Non-pigmented ciliary epithelial cell (primary cell): ENCODE measurements around the genes ASF1B and PKN1.

GRCh38 chr19:13985089-13985776 lies 20.9 kb downstream of the RFX1 start:
- RRBS = 97% methylated on average over 3 of the region's 21 CpGs

GRCh38 chr19:13995154-13995784 lies 10.9 kb downstream of the RFX1 start:
- RRBS = no CpG with 5 or more reads among the region's 12 CpGs

DNA sequence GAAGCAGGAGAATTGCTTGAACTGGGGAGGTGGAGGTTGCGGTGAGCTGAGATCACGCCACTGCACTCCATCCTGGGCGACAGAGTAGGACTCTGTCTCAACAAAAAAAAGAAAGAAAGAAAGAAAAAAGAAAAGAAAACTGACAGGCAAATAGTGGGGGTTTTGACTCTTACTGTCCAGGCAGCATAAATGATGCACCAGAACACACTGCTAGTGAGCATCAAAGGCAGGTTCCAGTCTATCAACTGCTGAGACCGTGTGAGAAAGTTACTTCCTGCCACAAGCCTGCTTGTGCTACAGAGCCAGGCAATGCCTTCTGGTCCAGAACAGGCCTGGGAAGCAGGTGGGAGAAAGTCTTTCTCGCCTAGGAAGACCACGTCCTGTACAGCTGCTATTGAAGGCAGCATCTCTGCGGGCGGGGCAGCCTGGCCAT lies 3.7 kb downstream of the RFX1 start:
- RRBS = no CpG with 5 or more reads among the region's 8 CpGs

DNA sequence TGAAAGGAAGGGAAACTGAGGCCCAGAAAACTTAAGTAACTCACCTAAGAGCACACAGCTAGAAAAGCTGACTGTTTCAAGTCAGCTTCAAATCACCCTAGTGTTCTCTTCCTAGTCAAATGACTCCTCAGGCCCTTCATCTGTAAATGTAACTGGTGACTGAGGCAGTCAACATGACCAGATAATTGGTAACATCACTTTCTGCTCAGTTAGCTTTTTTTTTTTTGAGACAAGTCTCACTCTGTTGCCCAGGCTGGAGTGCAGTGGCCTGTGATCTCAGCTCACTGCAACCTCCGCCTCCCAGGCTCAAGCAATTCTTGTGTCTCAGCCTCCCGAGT lies 2.5 kb downstream of the RFX1 start:
- RRBS = no CpG with 5 or more reads among the region's 2 CpGs

- RRBS = 4% methylated on average over 21 of the region's 74 CpGs
Measured at GRCh38 chr19:14057218-14058088, 4.4 kb downstream of the PALM3 start.

GRCh38 chr19:14072868-14073261 lies 279 bp downstream of the MISP3 start:
- RRBS = 1% methylated on average over 3 of the region's 24 CpGs

GRCh38 chr19:14073262-14073939 lies 815 bp downstream of the MISP3 start:
- RRBS = 2% methylated on average over 44 of the region's 107 CpGs

DNA sequence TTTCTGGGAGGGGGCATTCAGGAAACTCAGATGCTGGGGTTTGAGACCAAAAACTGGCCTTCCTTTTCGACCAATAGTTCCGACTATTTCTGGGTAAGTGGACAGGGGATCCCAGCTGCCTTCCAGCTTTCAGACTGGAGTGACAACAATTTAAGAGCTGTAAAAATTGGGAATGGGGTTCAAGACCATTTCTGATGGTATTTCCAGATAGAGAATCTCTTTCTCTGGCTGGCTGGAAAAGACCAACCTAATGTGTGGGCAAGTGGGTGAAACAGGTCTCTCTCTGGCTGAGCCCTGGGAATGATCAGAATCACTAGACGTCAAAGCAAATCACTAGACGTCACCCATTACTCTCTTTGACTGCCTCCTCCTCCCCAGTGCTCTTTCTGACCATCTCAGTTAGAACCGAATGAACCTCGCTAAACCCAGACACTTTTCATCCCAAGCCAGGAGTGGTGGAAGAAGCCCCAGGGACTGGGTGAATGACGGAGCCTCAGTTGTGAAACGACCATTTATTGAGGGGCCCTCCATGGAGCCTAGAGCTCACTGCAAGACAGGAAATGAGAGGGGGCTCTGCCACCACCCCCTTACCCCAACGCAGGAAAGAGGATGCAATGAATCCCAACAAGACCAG lies 1.4 kb downstream of the PRKACA start:
- RRBS = no CpG with 5 or more reads among the region's 9 CpGs

DNA sequence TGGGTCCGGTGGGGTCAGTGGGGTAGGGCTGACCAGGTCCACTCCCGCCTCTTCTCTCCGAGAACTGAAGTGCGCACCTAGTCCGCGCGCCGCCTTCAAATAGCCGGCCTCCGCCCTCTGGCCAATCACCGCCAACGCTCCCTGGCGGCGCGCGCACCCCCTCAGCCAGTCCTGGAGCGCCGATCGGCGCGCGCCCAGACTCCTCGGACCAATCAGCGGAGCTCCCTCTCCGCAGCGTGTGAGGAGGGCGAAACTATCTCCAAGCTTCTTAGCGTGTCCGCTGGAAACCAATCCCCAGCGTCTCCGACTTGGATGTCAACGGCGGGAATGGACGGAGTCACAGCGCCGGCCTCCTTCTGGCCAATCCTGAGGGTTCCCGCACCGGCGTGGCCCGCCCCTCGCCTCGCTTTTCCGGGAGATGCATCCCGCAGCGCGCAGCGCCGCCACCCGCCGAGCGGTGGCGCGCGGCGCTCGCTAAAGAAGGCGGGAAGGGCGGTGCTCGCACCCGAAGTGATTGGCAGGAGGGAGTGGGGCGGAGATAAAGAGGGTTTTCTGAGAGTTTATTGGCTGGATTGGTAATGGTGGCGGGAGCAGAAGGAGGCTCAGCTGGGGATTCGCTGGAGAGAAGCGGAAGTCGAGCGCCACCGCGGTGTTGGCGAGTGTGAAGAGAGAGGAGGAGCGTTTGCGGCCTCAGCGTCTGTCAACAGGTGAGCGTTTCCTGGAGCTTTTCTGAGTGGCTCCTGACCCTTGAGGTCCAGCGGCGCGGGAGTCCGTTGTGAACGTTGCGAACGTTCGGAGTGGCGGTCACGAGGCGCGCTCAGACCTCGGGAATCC lies at the start of gene ASF1B:
Gene ASF1B, minus strand, starts transcription at position 73 of the 834 bp plus-strand sequence.
- RRBS = under 1% methylated on average over 7 of the region's 86 CpGs

DNA sequence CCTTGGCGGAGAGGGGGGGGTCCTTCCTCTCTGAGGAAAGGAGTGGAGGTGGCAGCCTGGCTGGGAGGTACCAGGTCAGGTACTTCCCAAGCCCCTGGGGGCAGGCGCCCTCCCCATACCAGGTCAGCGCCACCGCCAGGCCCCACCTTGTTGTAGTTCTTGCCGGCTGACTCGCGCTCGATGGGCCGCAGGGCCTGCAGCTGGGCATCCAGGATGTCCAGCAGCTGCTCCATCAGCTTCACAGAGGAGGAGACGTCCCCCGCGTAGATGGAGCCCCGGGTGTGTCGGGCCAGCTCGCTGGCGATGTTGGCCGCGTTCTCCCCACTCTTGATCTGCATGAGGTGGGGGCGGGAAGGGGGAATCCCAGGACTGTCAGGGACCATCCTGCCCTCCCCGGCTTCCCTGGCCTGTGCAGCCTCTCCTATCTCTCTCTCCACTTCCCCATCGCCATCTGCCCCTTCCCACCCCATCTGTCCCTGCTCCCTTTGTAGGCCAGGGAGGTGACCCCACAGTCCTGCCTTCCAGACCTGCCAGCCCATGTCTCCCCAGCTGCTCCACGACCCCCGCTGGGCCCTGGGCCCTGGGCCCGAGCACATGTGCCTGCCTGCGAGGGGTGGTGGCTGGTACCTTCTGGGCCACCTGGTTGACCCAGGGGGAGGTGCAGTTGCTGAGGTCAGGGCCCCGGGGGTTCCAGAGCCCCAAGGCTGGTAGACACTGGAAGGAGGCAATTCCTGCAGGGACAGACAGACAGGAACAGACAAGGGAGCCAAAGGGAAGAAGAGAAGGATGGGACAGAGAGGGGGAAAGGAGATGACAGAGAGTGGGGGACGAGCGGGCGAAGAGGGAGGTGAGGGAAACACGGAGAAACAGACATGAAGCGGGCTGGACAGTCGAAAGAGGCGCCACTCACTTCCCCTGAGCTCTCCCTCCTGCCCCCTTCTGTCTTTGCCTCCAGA lies 23.9 kb upstream of the ASF1B start:
- RRBS = no CpG with 5 or more reads among the region's 33 CpGs

DNA sequence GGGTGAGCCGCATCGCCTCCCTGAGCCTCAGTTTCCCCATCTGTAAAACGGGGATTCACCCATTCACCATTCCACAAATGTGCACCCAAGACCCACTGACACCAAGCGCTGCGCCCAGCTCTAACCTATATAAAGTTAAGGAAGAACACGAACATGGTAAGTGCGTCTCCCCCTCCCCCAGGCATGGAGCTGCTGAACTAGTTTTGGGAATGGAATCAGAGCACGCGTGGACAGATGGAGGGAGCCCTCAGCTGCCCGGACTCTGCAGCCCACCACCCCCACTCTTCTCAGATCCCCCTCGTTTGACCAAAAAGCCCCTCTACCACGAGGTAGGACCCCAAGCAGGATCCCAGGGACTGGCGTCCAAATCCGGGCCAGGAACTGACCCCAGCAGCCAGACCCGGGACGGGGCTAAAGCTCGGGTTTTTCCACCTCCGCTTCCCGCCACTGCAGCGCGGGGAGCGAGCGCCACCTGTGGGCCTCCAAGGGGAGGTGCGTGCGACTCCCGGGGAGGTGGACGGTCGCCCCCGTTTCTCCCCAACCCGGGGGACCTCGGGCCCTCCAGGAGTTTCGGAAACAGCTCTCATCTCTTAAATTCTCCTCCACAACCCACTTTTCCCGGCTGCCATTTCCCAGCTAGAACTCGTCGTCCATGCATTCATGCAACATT lies 32.9 kb upstream of the ADGRE5 start:
- RRBS = 2% methylated on average over 10 of the region's 35 CpGs

GRCh38 chr19:14370853-14371622 lies 10.2 kb upstream of the ADGRE5 start:
- RRBS = no CpG with 5 or more reads among the region's 12 CpGs

GRCh38 chr19:14396836-14397415 lies 15.7 kb downstream of the ADGRE5 start:
- RRBS = no CpG with 5 or more reads among the region's 19 CpGs

DNA sequence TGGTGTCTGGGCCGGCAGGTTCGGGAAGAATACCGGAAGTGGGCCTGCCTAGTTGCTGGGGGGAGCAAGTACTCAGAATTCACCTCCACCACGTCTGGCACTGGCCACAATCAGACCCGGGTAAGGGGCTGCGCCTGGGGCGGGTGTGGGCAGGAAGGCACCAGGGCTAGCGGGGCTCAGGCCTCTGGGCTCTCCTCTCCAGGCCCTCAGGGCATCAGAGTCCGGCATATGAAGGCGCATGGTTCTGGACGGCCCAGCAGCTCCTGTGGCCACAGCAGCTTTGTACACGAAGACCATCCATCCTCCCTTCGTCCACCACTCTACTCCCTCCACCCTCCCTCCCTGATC lies 11.3 kb downstream of the DDX39A start:
- RRBS = 83% methylated on average over 6 of the region's 13 CpGs

DNA sequence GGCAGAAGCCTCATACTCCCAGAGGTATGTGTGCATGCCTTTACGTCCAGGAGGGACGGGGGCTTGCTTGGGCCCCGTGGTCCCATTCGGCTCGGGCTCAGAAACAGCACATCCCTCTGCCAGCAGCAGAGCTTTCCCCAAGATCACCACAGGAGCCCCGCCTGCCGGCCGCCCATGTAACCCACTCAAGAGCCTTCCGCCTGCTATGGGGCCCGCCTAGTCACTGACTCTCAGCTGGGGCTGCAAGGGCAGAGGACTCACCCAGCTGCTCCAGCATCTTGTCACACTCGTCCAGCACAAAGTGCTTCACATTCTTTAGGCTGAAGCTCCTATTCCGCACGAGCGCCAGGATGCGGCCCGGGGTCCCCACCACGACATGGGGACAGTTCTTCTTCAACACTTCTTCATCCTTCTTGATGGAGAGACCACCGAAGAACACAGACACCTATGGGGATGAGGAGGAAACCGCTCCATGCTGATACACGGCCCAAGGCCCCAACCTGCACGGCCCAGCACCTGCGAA lies 8.4 kb downstream of the DDX39A start:
- RRBS = no CpG with 5 or more reads among the region's 22 CpGs

DNA sequence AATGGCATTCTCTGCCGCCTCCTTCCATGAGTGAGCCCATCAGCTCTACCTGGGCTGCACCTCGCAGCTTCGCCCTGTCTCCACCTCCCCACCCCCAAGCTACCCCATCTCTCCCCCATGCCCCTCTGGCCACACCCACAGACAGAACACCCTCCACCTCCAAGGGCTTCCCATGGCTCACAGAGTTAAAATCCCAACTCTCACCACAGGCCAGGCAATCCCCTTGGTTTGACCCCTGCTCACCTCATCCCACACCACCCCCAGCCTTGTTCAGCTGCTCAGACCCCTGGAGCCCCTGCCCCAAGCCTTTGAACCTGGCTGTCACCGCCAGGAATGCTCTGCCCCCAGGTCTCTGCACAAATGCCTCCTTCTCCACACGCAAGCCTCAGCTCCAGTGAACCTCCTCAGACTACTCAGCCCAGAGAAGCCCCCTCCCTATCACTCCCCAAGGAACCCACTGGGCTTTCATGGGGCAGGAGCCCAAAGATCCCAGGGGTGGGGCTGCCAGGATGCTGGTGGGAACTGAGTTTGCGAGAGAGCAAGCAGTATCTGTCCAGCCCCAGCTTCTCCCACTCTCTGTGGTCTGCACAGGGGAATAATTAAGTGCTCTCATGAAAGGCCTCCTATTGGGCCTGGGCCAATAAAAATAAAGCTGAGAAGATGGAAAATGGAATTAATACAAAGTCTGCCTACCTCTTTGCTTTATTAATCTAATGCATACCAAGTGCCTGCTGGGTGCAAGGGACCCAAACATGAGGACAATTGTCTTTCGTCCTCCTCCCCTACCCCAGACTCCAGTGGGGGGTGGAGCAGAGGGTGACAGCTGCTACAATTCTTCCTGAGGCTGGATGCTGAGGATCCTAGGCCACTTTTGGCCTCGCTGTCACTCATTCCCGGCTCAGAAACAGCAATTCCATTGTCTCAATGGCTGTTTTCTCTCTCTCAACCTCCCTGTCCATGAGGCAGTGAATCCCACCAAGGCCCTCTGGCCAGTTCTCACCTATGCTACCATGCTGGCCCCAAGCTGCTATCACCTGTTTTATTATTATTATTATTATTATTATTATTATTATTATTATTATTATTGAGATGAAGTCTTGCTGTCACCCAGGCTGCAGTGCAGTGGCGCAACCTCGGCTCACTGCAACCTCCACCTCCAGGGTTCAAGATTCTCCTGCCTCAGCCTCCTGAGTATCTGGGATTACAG lies 5.5 kb downstream of the DDX39A start:
- RRBS = no CpG with 5 or more reads among the region's 11 CpGs

DNA sequence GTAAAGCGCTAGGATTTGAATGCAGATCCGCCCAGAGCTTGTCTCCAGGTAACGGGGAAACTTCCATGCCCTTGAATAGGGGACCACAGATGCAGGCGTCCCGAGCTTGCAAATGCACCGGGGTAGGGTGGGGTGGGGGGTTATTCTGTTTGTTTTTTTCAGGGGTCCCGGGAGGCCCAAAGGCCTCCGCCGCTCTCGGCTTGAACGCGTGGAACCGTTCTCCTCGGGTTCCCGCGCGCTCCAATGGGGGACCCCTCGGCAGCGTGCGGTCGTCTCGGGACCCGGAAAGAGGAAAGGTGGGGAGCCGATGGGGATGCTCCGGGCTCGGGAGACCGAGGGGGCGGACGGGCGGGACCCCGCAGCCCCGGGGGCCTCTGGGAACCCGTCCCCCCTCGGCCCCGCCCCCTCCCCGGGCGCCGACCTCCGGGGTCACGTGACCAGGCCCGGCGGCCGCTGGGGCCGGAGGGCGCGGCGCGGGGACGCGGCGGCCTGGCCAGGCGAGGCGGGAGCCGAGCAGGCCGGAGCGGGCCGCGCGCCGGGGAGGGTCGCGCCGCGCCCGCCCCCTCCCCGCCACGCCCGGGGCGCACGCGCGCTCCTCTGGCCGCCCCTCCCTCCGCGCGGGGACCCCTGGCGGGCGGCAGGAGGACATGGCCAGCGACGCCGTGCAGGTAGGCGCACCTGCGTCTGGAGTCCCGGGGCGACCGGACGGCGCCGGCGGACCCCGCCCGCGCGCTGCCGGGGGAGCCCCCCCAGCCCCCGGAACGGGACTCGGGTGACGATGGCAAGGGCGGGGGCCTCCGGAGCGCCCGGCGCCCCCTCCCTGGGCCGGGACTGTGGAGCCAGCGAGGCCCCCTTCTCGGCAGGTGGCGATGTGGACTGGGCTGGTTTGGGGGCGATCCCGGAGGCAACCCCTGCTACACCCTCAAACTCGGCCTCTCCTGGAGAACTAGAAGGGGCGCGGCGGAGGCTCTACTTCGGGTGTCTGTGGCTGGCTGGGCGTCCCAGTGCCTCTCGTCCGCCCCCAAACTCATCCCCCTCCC lies at the start of gene PKN1:
Gene PKN1, plus strand, starts transcription at position 432 of the 1,040 bp plus-strand sequence.
- RRBS = 3% methylated on average over 61 of the region's 118 CpGs

- RRBS = no CpG with 5 or more reads among the region's 16 CpGs
Measured at GRCh38 chr19:14451557-14452026, 18.5 kb downstream of the PKN1 start.

DNA sequence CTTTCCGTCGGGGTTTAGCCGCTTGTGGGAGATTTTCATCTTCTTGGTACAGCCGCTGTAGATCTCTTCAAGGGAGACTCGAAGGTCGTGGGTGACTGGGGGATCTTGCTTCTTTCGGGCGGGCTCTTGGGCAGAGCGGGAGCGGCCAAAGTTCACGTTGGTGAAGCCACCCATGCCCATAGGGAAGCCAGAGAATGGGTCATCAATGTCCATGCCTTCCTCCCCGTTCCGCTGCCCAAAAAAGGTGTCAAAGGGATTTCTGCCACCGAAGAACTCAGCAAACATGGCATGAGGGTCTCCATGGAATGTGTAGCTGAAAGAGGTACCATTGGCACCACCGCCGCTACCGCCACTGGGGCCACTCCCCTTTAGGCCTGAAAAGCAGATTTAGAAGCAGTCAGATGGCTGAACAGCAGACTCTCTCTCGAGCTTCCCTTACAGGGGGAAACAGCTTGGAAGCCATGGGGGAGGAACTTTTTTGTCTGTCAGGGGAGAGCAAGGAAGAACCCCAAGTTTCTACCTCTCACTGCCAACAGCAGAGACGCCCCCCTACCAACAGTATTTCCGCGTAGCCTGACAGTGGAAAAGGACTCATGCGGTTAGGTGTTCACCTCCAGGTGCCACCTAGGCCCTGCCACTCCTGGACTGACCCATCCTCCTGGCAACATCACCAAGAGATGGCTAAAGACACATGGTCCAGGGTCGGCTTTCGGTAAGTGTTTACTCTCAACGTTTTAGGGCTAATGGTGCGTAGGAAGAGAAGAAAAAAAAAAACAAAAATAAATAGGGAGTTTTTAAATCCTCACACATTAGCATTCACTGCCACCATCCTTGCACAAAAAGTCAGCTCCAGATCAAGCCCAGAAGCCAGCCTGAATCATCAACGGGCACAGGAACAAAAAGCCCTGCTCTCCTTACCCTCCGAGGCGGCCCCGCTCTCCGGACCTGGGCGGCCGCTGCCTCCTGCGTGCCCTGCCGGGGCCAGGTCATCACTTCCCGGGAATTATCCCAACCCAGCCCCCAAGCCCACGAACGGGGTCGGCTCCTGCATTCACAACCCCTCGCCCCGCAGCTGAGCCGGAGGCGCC lies 1.2 kb downstream of the DNAJB1 start:
- RRBS = 3% methylated on average over 10 of the region's 43 CpGs

GRCh38 chr19:14525584-14526379 lies 3.6 kb upstream of the TECR start:
- RRBS = no CpG with 5 or more reads among the region's 9 CpGs